Ishikawa (cell line): ENCODE results near the genes MKS1 and SMG8.

DNA sequence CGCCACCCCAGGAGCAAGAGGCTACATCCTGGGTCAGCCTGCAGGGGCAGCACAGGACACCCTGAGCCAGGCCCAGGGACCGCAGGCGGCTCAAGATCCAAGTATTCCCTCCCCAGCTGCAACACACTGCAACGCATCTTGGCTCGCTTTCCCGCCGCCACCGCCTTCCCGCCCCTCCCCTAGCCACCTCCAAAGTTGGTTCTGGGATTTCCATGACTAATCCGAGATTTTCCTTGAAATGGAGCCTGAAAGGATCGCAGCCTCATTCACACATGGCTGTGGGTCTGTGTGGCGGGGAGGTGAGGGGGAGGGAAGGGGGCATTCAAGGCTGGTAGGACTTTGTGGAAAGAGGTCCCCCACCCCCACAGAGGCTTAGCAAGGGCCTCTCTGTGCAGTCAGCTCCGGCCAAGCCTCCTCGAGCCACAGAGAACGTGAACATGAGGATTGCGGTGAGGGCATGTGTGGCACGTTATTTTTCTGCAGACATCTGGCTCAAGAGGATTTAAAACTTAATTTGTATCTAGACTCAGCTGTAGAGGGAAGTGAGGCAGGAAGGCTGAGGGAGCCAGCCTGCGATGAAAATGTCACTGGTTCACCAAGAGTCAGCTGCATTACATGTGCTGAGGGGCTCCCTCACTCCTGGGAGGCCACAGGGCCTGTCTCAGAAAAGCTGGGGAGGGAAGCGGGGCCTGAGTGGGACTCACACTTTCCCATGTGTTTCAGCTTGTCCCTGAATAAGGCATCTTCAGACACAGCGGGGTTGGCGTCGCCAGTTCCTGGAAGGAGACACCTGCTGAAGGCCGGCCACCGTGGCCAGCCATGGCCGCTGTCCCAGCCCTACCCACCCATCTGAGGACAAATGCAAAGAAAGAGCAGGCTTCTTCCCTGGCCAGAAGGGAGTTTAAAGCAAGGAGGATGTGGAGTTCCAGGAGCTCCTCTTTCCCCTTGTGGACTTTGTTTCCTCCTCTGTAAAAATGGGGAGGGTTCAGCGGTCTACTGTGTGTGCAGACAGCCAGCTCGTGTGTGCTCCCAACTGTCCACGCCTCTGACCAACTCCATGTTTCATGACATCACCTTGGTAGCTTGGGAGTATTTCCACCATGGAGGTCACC is 18.9 kb upstream of the MRPS23 start:
- RRBS = no CpG with 5 or more reads among the region's 28 CpGs

GRCh38 chr17:57948223-57949240 is 6.7 kb downstream of the CUEDC1 start:
- RRBS = no CpG with 5 or more reads among the region's 9 CpGs

DNA sequence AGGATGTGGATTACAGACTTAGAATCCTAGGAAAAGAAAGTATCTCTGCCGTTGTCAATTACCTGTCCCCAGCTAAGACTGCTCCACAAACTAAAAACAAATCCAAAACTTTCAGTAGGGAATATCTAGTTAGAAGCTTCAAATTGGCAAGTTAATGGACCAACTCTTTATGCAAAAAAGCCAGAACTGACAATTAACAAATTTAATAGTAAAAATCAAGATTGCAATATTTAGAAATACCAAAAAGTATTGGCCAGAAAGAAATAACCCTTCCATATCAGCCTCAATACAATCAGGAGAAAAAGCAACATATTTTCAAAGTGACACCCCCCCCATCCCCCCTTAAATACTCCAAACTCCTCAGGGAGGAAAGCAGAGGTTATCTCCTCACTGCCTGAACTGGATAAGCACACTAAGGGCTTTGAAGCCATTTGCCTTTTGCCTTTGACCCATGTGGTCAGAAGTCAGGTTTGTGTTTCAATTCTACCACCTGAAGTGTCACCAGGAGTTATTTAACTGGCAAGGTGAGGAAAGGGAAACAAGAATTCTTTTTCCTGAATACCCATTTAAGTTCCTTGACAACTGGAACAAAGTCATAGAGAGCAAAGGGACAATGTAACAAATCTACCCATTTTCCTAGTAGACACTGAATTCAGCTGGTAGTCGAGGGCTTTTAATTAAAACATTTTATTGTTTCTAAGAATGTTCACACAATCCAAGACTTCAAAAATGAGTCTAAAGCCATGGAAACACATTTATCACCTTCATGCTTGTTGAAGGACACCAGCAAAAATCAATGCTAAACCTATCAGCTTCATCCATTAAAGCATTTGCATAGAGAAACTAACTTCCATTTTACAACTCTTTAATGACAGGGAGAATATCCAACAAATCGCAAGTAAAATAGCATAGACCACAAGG is 3.5 kb upstream of the VEZF1 start:
- RRBS = no CpG with 5 or more reads among the region's 3 CpGs

- RRBS = no CpG with 5 or more reads among the region's 7 CpGs
Measured at GRCh38 chr17:57993356-57994447, 5.6 kb upstream of the VEZF1 start.

- RRBS = 2% methylated on average over 26 of the region's 57 CpGs
Measured at GRCh38 chr17:58083764-58084345, 636 bp downstream of the DYNLL2 start.

DNA sequence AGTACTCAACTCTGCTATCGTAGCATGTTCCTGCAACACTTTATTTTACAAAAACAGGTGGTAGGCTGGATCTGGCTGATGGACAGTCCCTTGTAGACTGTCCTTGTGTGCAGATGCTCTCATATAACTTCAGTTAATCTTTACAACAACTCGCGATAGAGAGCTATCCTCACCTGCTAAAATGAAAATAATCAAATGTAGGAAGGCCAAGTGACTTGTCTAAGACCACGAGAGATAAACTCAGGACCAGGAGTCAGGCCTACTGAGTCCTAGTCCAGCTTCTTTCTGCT is 3.0 kb downstream of the DYNLL2 start:
- RRBS = no CpG with 5 or more reads among the region's 4 CpGs

GRCh38 chr17:58092402-58093418 is 9.5 kb downstream of the DYNLL2 start:
- RRBS = no CpG with 5 or more reads among the region's 11 CpGs

DNA sequence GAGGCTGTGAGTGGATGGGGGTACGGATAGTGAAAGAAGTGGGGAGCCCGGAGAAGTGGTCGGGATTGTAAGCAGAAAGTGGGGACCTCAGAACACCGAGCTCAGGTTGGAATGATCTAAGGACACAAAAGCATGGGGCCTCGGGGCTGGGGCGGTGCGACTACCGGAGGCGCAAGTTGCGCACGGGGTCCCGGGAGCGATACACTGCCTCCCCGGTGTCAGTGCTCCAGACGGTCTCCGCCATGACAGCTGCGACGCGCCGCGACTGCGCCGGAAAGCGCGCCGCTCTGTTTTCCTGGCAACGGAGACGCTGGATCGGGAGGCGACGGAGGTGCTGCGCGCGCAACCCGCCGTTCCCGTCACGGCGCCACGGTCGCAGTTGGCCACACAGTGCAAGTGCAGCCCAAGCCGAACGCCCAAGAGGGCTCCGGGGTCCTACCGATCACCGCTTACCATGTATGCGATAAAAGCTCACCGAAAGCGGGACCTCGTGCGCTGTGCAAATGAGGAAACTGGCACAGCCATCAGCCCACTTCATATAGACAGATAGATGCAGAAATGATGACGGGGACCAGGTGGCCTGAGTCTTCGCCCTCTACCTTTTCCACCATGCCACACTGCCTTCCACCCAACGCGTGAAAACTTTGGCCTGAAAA is at the start of gene MKS1:
Gene MKS1, minus strand, starts transcription at position 269 of the 656 bp plus-strand sequence.
- RRBS = 1% methylated on average over 16 of the region's 55 CpGs

DNA sequence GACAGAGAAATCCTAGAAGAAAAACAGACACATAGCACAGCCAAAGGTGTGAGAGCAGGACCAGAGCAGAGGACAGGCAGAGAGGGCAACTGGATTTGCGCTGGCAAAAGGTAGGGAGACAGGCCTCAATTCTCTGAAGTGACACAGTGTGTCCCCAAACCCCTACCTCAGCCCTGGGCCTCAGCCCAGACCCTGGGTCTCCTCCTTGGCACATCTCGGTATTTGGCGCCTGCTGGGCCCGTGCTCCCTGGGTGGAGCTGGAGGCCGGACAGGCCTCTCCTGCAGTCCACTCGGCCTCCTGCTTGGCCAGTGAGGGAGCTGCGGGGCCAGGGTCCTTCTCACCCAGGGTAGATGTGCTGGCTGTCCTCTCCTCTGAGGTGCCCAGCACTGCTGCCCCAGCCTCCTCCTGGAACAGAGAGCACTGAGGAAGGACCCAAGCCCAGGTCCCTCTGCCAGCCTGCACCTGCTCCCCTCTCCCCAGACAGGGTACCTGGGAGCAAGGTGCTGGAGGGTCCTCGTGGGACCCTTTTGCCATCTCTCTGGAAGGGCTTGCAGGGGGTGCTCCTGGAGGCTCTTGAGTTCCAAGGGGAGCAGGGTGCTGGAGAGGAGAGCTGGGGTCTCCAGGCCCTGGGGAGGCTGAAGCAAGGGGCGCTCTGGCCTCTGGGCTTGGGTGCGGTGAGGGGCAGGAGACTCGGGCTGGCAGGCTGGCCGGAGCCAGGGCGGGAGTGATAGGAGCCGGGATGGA is 18.1 kb downstream of the TSPOAP1 start:
- RRBS = no CpG with 5 or more reads among the region's 14 CpGs

- RRBS = no CpG with 5 or more reads among the region's 17 CpGs
Measured at GRCh38 chr17:58327746-58328424, 710 bp downstream of the TSPOAP1 start.

DNA sequence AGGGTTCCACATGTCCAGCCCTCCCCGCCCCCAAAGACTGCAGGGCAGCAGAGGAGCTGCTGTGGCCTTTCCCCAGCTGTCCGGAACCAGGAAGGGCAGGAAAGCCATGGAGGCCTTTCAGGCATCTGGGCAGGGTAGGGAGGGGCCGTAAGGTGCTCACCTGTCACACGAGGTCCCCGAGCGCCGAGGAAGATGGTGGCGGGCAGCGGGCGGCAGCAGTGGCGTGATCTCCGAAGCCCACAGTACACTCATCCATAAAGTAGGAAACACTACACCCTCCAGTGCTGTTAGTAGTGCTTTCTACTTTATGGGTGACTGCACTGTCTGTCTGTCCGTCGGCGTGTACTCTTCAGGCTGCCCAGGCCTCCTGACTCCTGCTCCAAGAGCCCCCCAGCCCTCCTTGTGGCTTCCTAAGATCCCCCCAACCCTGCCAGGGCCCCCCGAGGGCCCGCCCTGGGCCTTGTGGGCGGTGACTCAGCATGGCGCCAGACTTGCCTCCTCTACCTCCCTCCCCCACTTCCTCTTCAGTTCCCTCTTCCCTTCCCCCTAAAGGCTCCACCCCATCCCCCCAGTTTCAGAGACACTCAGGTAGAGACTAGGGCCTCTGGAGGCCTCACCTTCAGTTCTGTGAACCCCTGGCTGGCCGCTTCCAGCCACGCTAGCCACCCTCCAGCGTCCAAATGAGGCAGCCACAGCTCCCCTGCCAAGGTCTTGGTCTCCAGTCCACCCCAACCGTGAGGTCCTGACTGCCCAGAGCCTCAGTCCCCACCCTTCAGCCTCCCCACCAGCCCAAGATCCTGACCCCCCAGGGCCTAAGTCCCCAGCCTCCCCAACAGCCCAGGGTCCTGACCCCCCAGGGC is 2.6 kb upstream of the TSPOAP1 start:
- RRBS = no CpG with 5 or more reads among the region's 23 CpGs

- RRBS = no CpG with 5 or more reads among the region's 10 CpGs
Measured at GRCh38 chr17:58334987-58335811, 6.6 kb upstream of the TSPOAP1 start.

DNA sequence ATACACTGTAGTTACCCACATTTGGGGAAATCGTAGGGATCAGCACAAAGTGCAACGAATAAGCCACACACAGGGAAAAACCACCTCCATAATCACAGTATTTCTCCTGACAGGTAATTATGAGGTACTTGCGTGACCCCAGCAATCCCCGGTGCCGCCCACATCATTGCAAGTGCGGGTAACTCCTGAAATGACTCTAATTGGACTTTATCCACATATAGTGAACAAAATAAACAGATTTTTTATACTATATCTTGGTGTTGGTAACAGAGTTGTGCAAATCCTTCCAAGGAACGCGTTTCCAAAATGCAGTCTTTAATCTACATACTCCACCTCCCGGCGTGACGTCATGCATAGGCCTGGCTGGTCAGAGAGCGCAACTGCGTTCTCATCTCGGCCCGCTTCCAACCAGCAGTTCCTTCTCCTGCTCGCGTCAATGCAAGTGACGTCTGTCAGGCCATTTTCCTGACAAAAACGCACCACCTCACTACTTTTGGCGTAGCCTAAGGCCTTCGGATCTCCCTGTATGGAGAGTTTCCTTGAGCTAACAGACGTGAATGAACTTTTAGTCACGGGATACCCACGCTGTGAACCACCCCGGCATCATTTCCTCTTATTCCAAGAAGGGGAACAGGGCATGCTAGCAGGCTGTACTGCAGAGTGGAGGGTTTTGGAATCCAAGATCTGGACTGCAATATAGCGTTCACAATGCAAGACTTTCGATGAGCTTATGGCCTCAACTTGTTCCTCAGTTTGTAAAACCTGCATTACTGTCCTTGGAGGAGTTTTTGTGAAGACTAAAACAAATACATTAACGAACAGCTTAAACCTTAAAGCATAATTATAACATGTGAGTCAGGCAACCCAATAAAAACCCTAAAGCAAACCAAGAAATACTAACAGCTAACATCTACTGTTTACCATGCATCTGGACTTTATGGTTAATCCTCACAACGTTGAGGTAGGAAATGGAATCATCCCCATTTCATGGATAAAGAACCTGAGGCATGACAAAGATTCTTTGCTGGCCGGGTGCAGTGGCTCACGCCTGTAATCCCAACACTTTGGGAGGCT is 24.9 kb downstream of the IGBP1C start:
- RRBS = no CpG with 5 or more reads among the region's 31 CpGs

- RRBS = no CpG with 5 or more reads among the region's 4 CpGs
Measured at GRCh38 chr17:58996891-58997288, 109.8 kb downstream of the TRIM37 start.

- RRBS = 4% methylated on average over 1 of the region's 4 CpGs
Measured at GRCh38 chr17:59105742-59106200, 909 bp downstream of the TRIM37 start.

DNA sequence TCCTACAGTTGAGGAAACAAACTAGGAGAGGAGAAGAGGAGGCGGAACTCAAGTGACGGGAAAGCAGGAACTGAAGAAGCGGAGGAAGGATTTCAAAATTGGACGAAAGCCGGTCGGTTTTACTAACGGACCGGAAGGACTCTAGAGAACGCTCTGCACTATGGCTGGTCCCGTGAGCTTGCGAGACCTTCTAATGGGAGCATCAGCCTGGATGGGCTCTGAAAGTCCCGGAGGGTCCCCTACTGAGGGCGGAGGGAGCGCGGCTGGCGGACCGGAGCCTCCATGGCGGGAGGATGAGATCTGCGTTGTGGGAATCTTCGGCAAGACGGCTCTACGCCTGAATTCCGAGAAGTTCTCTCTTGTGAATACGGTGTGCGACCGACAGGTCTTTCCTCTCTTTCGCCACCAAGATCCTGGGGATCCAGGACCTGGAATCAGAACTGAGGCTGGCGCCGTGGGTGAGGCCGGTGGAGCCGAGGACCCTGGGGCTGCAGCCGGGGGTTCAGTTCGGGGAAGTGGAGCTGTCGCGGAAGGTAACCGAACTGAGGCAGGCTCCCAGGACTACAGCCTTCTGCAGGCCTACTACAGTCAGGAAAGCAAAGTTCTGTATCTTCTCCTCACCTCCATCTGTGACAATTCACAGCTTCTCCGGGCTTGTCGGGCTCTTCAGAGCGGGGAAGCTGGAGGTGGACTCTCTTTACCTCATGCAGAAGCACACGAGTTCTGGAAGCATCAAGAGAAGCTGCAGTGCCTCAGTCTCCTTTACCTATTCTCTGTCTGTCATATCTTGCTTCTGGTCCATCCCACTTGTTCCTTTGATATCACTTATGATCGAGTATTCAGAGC is at the start of gene SMG8:
Gene SMG8, plus strand, starts transcription at position 144 of the 846 bp plus-strand sequence.
- RRBS = 2% methylated on average over 8 of the region's 41 CpGs

DNA sequence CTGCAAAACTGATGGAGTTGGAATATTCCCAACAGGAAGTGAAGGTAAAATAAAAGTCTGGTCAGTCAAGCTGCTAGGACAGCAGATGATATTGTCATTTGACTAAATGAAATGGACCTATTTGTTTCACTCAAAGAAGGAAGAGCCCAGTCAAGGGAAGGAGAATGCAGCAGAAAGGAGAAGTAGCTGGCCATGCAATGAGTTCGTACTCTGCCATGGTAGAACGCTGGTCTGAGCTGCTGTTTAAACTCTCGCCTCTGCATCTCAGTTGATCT is 15.6 kb upstream of the YPEL2 start:
- RRBS = no CpG with 5 or more reads among the region's 3 CpGs

DNA sequence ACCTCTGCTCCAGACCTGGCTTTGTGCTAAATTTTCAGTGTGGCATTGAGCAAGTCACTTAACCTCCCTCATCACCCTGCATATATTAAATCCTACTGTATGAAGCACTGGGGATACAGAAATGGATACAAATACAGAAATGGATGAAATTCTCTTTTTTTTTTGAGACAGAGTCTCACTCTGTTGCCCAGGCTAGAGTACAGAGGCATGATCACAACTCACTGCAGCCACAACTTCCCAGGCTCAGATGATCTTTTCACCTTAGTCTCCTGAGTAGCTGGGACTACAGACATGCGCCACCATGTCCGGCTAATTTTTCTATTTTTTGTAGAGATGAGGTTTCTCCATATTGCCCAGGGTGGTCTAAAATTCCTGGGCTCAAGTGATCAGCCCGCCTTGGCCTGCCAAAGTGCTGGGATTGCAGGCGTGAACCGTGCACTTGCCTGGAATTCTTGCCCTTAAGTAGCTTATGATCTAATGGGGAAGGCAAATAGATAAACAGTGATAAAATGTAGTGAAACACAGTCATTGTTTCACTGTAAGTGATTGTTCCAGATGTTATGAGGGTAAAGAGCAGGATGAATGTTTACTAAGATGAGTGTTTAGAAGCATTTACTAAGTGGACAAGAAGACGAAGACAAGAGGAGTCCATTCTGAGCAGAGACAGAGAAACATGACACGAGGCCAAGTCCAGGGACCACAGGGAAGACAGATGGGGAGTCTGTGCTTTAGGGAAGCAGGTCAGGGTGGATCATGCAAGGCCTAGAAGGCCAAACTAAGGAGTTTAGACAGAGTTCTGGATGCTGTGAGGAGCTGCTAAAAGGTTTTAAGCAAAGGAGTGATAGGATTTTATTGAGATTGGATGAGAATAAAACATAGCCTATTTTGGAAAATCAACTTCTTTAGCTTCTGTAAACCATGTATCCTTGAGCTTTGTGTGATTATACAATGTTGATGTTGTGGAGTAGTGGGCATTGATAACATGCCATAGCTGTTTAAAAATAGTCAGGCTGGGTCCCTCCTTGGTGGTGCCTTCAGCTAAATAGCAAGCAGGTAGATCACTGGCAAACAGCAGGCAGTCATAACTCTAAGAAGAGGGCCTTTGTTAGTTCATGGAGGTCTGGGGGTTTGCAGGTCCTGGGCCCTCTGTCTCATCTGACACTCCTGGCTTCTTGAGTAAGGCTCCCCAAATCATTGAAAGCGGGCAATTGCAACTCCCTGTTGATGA is 36.9 kb downstream of the YPEL2 start:
- RRBS = no CpG with 5 or more reads among the region's 8 CpGs

GRCh38 chr17:59641959-59642465 is 22.3 kb downstream of the CLTC start:
- RRBS = no CpG with 5 or more reads among the region's 2 CpGs